HTR-8/SVneo (cell line): ENCODE results near the genes SPRY2 and HS6ST3.

DNA sequence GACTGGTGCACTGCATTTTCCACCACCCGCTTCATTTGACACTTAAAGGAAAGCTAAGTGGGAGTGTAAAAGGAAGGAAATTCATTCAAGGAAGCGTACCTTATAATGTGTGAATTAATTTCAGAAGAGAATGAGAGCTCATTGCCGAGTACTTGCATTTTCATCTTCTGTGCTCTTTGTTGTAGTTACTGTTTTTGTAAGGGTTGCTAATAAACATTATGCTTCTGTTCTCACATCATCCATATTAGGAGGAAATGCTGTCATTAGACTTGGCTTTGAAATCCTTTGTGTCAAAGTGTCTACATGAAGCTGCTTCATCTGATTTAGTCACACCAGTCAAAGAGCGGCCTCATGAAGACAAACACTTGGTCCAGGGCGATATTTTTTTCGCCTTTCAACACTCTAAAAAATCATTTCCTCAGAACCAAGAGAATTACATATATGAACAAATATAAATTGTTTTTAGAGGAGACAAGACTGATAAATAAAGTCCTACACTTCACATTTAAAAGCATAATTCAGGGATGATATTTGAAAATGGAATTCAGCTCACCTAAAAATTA lies 105.0 kb downstream of the SPRY2 start:
- RRBS, result no CpG with 5 or more reads among the region's 6 CpGs

DNA sequence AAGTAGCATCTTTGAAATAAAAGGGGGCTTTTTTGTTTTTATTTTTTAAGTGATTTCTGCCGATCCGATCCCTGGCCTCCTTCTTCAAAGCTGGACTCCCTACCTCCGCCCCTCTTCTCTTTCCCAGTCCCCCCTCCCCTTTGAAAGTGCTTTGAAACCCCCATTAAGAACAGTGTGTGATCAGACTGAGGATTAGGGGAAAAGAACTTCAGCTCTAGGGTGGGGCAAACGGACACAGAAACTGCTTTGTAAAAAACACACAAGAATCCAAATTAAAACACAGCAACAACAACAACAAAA lies 1.4 kb downstream of the SPRY2 start:
- RRBS, result no CpG with 5 or more reads among the region's 4 CpGs

DNA sequence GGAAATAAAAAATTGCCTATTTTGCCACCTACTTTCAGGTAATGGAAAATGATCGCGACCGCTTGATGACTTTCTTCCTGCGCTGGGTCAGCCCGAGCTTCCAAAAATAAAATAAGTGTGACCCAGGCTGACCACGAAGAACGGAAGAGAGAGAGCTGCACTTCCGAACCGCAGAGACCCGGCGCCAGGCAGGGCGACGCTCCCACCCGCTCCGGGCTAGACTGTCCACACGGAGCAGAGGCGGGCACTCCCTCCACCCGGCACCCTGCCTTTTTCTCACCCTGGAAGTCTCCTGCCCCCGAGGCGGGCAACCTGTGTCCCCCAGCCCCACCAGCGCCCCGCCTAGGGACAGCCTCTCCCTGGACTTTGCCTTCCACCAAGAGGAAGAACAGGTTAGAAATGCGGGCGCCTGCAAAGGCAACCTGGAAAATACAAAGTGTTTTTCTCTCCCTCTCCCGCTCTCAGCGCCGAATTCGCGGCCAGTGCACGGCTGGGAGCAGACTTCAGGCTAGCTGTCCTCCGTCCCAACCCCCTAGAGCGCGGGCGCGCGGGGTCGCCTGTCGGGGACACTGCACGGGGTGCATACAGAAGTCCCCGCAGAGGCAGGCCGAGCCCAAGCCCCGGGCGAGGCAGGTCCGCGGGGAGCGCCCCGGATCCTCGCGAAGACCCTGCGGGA lies 962 bp downstream of the SPRY2 start:
- RRBS, result 2% methylated on average over 8 of the region's 50 CpGs

- RRBS, result 2% methylated on average over 23 of the region's 69 CpGs
Measured at GRCh38 chr13:80340502-80341224, at the start of gene SPRY2. Gene SPRY2 (minus strand): TSS chr13:80341126.

DNA sequence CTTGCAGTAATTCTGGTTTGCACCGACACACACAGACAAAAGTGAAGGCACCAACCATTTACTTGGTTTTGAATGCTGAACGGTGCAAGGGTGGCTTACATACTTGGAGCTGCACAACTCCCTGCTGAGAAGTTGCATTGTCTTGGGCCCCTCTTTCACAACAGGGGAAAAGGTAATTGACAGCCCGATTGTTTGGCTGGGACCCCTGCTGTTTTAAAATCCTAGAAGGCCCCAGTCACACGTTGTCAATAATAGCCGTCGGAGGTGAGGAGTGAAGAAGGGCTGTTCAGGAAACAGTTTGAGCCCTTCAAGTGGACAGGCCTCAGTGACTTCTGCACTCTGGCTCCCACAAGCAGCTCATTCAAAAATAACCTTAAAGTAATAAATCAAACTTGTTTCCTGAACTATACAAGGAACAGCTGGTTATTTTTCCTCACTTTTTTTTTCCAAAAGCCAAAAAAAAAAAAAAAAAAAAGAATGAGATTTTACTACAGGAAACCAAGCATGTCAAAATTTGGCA lies 18.9 kb upstream of the SPRY2 start:
- RRBS, result no CpG with 5 or more reads among the region's 6 CpGs

DNA sequence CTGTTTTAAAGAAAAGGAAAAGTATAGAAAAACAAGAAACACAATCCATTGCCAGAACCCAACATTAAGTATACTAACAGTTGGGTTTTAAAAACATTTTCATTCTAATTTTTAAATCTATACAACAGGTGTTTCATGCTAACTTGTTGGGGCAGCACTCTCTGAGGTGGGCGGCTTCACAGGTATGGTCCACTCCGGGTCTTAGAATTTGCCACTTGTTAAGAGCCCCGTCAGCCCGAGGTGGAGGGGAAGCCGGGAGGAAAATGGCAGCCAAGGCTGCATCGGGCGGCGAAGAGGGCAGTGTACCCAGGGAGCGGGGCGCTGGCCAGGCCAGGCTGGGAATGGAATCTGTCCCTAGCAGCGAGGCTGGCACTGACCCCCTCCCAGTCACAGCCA lies 313.6 kb upstream of the SPRY2 start:
- RRBS, result 81% methylated on average over 4 of the region's 11 CpGs

GRCh38 chr13:80670695-80671069 lies 329.8 kb upstream of the SPRY2 start:
- RRBS, result no CpG with 5 or more reads among the region's 3 CpGs

- RRBS, result no CpG with 5 or more reads among the region's 3 CpGs
Measured at GRCh38 chr13:80716506-80716982, 375.6 kb upstream of the SPRY2 start.

- RRBS, result no CpG with 5 or more reads among the region's 16 CpGs
Measured at GRCh38 chr13:83878996-83879372, 3.3 kb downstream of the SLITRK1 start.

DNA sequence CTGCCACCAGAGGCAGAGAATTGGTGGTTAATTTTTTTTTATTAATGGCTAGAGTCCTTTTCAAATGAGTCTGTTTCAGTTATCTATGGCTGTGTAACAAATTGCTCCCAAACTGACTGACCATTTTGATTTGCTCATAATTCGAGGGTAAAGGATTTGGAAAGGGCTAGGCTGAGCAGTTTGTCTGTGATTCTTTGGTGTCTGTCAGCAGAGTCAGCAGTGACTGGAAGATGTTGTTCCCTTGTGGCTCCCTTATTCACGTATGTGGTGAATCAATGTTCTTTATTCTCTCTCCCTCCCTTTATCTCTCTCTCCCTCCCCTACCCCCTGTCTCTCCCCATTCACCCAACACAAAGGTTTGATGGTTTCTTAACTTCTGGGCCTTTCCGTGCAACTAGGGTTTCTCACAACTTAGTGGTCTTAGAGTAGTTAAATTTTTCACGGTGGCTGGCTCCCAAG lies 772.4 kb upstream of the SLITRK1 start:
- RRBS, result no CpG with 5 or more reads among the region's 4 CpGs

DNA sequence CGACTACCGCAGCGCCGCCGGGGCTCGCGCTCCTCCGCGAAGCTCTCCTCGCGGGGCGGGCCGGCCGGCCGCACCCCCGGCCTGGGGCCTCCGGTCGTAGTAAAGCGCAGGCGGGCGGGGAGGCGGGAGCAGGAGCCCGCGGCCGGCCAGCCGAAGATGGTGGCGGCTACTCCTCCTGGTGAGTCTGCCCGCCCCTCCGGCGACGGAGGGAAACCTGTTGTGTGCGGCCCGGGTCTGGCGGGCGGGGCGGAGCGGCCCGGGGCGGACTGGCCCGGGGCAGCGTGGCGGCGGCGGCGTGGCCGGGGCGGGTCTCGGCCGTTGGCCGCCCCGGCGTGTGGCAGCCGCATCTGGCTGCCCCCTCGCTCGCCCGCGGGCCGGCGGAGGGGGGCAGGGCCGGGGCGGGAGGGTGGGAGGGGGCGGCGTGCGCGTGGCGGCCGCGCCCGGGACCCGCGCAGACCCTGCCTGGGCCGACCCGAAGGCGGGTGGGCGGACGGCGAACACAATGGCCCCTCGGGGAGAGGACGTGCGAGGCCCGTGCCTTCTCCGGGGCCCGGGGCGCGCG lies 50.6 kb upstream of the GPC5 start:
- RRBS, result 1% methylated on average over 51 of the region's 86 CpGs

DNA sequence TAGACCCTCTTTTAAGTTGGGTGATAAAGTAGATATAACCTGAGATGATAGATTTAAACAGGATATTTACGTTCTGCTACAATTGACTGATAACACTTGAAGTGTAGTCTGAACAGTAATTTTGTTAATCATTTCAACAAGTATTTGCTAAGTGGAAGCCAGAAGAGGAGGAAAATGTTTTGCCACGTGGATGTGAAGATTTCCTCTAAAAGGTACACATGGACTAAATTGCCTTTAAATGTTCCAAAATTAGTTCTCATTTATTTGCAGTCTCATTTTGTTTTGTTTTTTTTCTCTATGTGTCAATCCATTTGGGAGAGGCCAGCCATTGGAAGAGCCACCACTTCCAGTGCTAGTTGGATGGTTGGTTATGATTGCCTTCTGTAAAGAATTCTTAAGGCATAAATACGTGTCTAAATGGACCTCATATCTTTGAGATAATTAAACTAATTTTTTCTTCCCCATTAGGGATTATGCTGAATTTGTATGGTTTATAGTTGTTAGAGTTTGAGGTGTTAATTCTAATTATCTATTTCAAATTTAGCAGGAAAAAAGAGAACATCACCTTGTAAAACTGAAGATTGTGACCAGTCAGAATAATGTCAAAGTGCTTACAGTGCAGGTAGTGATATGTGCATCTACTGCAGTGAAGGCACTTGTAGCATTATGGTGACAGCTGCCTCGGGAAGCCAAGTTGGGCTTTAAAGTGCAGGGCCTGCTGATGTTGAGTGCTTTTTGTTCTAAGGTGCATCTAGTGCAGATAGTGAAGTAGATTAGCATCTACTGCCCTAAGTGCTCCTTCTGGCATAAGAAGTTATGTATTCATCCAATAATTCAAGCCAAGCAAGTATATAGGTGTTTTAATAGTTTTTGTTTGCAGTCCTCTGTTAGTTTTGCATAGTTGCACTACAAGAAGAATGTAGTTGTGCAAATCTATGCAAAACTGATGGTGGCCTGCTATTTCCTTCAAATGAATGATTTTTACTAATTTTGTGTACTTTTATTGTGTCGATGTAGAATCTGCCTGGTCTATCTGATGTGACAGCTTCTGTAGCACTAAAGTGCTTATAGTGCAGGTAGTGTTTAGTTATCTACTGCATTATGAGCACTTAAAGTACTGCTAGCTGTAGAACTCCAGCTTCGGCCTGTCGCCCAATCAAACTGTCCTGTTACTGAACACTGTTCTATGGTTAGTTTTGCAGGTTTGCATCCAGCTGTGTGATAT lies 48.0 kb upstream of the GPC5 start:
- RRBS, result no CpG with 5 or more reads among the region's 7 CpGs

DNA sequence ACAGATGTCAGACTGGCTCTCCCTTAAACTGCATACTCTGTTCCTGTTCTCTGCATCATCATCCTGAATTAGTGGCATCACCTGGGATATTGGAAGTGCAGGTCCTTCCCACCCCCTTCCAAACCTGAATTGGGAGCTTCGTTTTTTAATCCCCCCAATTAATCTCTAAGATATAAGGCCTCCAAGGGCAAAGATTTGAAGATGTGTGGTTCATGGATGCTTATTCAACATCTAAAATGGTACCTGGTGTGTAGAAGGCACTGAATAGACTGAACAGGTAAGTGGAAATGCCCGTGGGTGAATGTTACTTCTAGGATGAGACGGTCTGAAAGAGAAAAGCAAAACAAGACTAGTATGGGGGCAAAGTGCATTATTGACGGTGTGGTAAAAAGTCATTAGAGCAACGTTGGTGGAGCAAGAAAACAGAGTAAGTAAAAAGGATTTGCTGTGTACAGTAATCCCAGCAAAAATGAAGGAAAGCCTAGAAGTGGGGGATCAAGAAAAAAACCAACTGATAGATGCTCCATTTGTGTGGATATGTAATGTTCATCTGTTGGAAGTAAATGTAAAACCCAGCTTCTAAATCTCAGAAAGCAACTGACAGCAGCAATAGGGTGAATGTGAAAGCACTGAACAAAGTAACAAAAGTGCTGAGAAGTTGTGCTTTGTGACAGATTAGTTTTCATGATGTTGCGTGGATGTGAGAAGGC lies 41.2 kb upstream of the GPC5 start:
- RRBS, result no CpG with 5 or more reads among the region's 6 CpGs

- RRBS, result no CpG with 5 or more reads among the region's 6 CpGs
Measured at GRCh38 chr13:92677530-92678121, 549.0 kb upstream of the GPC6 start.

DNA sequence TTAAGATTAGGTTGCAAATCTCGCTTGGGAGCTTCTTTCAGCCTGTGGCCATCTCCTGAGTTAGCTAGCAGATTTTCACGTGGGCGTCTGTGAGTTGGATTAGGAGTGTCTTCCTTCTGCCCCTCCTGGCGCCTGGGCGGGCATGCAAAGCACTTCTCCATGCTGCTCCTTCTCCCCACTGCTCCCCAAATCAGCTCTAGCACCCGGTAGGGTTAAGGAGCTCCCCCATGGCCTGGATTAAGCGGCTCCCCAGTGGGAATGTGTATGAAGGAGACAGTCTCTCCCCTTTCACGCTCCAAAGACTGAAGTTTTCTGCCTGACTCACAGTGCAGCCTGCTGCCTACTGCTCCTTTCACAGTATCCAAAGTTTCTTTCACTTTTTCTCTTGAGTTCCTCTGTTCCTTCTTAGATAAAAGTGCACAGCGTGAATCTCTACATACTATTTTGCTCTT lies 17.8 kb downstream of the GPC6 start:
- RRBS, result no CpG with 5 or more reads among the region's 9 CpGs

GRCh38 chr13:94119355-94119948 lies 360.0 kb downstream of the DCT start:
- RRBS, result no CpG with 5 or more reads among the region's 7 CpGs

DNA sequence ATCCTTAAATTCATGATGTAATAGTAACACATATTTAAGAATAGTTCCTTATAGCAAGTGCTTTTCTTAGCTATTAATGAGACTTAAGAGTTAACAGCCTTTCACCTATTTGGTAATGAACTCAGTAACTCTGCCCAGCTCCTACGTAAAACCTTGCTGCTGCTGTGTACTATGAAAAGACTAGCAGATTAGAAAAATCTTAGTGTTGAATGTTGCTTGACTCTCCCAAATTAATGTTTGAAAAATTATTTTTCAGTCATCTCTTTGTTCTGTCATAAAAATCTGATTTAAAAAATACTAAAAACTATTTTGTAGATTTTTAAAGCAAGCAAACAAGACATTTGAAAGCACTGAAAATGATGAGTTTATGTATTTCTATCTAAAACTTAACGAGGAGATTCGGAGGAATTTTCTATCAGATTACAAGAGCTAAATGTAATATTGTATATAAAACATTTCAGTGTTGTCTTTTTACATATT lies 7.0 kb downstream of the GPR180 start:
- RRBS, result no CpG with 5 or more reads among the region's 3 CpGs

DNA sequence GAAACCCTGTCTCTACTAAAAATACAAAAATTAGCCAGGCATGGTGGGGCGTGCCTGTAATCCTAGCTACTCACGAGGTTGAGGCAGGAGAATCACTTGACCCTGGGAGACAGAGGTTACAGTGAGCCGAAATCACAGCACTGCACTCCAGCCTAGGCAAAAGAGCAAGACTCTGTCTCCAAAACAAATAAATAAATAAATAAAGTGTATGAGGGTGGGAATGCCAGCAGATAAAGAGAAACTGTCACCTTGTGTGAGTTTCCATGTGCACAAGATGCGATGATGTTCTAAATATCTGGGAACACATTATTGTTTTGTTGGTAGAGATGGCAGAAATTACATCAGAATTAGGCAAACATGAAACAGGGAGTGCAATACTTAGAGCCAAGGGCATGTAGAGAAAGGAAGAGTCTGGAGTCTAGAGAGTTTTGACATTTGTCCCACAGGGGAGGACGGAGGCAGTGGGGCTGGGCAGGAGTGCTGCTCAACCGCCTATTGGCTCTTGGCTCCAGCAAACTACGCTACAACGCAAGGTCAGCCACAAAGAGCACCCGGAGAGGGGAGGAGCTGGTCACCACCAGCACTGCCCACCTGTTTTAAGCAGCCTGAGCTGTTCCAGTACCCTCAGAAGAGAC lies 108.4 kb downstream of the ABCC4 start:
- RRBS, result no CpG with 5 or more reads among the region's 9 CpGs

DNA sequence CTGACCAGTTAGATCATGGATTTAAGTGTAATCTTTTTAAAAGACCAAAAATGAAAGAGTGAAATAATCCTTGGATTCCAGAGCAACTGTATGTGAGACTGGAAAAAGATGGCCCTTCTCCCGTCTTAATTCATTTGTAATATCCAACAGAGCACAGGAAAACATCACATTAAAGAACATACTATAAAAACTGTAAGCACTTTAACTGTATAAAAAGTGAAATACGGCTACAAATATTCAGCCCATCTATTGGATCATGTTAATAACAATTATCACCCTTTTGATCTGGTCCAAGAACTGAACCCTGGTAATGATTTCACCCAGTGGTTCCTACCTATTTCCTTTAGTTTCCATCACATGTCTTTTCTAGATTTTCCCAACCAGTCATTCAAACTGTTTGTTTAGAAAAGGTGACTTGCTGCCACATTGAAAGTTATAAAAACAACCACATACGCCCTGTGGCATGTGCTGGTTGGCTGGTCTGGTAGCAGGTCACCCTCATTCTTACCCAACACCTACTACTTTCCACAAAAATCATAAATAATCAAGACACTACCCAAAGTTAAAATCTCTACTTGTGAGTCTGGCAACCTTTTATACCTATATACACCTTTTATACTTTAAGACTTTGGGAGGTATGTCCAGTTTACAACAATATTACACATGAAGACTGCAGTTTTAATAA lies 39.2 kb downstream of the DZIP1 start:
- RRBS, result no CpG with 5 or more reads among the region's 3 CpGs

DNA sequence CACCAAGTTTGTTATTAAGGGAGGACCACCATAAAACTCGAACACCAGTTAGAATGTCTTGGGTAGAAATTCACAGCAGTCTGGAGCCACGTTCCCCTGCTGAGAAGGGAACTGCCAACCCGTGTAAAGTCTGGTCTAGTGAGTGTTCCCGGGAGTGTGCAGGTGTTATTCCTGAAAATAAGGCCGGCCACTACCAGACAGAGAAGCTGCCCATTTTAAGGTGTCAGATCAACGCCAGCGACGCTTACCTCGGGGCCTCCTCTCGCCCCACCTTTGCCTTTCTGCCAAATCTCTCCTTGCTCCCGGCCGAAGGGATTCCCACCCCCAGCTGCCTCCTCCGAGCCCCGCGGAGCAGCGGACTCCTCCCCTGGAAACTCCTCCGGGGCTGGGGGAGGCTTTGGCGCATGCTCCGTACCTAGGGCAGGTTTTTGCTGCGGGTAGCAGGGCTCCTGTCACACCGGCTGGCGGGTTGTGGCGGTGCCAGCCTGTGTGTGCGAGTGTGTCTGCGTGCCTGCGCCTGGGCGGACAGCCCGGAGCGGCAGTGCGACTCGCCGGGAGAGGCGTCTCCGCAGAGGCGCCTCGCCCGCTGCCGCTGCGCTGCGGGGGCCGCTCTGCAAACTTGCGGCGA lies at the start of gene HS6ST3:
HS6ST3 (plus strand) TSS at position 455 of the 628 bp plus-strand sequence.
- RRBS, result 5% methylated on average over 21 of the region's 43 CpGs